SP-49 (cell line): ENCODE measurements around the genes RNF227 and SPDYE4.

DNA sequence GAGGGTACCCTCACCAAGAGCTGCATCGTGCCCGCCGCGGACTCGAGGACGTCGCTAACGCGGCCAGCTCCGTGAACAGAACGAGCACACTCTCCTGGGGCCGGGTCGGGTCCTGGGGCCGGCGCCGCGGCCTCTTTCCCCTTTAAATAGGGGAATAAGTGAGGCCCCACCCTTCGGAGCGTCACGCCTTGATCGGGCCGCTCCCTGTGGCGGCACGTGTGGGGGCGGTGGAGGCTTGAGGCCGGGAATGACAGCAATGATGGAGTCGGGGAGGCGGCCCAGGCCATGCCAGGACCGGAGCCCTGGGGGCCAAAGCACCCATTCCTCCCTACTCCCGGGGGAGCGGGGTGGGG, at the start of gene RNF227:
Gene RNF227 (minus strand): TSS at position 120 of the 353 bp plus-strand sequence.
- PRO-cap, result no peak

GRCh38 chr17:7929313-7929695, 352 bp downstream of the KCNAB3 start:
- PRO-cap, result no peak

DNA sequence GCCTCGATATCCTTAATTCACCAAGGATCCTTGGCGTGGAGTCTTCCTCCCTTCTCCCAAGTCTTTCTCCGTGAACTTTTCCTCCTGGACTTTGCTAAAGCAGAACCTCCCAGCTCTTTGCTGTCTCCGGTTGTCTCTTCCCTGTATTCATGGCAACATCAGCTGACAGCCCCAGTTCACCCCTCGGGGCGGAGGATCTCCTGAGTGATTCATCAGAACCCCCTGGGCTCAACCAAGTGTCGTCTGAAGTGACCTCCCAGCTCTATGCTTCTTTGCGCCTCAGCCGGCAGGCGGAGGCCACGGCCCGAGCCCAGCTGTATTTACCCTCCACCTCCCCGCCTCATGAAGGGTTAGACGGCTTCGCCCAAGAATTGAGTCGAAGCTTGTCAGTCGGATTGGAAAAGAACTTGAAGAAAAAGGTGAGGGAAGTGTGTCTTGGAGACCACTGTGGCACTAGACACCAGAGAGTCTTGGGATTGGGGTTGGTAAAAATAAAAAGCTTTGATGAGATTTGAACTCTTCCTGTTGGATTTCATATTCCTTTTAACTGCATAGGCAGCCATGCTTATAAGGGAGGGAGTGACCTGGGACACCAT, 1.0 kb downstream of the CNTROB start:
- PRO-cap, result no peak

GRCh38 chr17:8016663-8016998, 14.2 kb downstream of the GUCY2D start:
- PRO-cap, result unidirectional peak, minus-strand start at chr17:8016817

DNA sequence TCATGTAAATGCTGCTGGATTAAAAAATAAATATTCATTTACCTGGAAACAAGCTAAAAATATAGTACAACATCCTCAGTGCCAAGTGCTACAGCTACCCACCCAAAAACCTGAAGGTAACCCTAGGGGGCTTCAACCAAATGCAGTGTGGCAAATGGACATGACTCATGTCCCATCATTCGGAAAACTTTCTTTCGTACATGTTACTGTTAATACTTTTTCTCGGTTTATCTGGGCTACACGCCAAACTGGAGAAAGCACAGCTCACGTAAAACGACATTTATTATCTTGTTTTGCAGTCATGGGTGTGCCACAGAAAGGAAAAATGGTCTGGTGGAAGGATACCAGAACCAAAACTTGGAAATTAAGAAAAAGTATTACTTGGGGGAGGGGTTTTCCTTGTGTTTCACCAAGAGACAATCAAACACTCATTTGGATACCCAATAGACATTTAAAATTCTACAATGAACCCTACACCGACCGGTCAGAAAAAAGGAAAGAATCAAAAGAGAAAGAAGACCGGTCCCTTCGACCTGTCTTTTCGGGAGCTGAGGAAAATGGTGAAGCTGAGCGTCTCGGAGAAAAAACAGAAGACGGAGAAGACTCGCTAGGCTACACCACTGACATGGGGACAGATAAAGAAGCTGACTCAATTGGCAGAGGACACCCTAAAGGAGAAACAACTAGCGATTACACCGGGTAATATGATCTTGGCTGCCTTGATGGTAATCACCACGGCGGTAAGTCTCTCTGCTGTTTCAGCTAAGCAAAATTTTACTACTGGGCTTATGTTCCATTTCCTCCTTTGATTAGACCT, 23.7 kb downstream of the ALOX15B start:
- PRO-cap, result no peak

DNA sequence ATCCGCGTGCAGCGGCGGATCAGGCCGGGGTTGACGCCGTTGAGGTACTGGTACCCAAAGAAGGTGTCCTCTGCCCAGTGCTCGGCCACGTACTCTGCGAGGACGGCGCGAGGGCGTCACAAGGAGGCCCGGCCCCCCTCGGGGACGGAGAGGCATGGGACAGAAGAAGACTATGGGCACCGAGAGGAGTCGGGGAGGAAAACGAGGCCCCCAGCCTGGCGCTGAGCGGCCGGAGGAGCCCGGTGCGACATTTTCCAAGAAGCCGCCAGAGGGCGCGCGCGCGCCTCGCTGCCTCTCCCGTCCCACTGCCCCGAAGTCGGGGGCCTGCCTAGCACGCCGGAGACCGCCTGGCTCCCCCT, 7.7 kb downstream of the ALOX12B start:
- PRO-cap, result no peak

GRCh38 chr17:8121443-8122343, 2.2 kb downstream of the HES7 start:
- PRO-cap, result no peak

DNA sequence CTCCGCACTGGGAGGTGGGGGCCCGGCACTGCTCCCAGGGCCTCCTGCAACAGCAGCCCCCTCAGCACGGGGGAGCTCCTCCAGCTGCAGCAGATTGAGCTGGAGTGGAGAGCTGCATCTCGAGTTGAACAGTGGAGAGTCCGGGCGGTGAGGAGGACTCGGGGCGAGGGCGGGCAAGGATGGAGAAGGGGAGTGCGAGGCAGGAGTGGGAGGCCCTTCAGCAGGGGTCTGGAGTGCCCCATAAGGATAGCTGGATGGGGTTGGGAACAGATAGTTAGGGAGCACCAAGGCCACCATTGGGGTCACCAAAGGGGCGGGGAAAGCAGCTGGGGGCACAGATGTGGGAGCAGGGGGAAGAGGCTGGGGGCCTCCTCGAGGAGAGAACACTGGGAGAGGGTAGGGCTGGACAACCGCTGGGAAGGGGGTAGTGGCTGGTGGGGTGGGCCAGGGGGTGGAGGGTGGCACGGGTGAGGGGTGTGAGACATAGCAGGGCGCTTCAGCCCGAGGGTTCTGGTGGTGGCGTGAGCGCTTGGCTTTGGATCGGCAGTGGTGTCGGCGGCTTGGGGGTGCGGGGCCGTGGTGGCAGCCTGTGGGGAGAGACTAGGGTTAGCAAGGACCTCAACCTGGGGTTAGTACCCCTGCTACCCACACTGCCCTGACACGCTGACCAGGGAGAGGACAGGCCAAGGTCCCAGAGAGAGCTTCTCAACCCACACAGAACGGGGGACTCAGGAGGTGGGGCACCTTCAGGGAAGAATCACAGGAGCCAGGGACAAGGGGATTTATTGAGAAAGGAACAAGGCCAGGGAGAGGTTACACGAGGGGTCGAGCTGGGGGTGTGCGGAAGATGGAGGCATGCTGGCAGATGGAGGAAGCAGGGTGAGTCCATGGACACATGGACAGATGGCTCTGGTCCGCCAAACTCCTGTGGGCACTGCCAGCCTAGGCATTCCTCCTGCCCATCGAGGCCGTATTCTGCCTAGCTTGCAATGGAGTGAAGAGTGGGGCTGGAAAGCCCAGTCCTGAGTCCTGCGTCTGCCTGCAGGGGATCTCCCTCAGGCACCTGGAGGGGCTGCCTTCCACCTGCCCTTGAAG, 8.6 kb downstream of the PER1 start:
- PRO-cap, result no peak

GRCh38 chr17:8220115-8220440, 9.7 kb upstream of the AURKB start:
- PRO-cap, result no peak

DNA sequence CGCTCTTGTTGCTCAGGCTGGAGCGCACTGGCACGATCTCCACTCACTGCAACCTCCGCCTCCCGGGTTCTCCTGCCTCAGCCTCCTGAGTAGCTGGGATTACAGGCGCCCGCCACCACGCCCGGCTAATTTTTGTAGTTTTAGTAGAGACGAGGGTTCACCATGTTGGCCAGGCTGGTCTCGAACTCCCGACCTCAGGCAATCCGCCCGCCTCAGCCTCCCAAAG, 1.1 kb upstream of the RPL26 start:
- PRO-cap, result no peak

GRCh38 chr17:8426083-8426579, 9.6 kb upstream of the NDEL1 start:
- PRO-cap, result no peak

DNA sequence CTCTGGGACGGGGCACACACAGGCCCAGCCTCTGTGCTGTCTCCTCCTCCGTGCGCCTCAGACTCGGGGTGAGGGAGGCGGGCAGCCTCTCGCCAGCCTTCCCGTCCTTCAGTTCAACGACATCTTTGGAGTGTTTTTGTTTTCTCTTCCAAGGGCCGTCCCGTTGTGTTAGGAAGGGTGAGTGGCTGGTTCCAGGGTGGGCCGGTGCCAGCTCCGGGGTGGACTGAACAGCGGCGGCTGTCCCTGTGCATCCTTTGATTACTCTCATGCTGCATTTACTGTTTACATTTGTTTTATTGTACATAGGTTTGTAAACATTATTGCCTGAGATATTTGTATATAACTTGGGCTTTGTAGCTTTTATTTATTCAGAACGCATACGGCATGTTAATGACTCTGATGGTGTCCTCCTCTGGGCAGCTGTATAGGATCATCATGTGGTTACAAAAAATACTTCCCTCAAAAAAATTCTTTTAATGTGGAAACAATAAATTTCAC, 32.0 kb downstream of the NDEL1 start:
- PRO-cap, result no peak

DNA sequence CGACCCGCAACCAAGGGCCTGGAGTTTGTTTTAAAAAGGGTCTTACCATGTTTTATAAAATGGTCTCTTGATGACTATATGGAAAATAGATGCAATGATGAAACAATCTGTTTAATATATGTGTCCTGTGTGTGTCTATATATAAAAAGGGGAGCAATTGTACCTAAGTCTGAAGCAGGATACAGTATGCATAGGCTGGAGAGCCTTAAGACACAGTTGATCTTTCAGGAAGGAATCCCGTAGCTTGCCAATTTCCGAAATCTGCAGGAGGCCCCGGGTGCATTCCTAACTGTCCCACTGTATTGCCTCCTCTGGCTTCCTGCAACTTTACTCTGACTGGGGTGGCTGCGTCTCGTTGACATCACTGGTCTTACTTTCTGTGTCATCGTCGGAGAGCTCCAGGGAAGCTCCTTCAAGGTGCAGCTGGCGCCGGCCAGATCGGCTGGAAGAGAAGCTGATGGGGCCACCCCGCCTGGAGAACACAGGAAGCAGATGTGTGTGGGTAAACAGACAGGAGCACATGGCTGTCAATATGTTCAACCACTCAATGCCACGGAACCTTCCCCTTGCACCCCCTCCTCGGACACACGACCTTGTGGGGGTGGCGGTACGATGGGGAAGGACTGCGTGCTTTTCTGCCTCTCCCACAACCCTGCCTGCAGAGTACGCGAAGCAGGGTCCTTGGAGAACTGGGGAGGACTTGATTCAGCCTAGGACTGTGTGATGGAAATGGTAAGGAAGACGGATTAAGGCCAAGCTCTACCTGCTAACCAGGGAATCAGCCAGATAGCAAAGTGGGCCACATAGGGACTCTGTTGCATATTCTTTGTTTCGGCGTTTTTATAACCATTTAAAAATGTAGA, 40.0 kb downstream of the NDEL1 start:
- PRO-cap, result no peak

DNA sequence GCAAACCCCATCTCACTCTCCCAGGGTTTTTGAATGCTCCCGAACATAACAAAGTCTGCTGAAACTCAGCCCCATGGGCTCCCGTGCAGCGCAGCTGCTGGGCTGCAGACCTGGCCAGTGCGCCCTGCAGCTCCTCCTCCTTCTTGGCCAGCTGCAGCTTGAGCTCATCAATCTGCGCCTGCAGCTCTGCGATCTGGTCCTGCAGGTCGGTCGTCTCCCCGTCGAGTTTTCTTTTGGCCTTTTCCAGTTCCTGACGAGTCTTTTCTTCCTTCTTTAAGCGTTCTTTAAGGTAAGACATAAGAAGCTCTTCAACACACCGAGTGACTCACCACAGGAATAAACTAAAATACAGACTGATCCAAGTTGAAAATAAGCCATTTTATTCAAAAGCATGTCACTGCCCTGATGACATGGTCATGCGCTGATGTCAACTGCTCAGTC, 70.5 kb downstream of the NDEL1 start:
- PRO-cap, result no peak

DNA sequence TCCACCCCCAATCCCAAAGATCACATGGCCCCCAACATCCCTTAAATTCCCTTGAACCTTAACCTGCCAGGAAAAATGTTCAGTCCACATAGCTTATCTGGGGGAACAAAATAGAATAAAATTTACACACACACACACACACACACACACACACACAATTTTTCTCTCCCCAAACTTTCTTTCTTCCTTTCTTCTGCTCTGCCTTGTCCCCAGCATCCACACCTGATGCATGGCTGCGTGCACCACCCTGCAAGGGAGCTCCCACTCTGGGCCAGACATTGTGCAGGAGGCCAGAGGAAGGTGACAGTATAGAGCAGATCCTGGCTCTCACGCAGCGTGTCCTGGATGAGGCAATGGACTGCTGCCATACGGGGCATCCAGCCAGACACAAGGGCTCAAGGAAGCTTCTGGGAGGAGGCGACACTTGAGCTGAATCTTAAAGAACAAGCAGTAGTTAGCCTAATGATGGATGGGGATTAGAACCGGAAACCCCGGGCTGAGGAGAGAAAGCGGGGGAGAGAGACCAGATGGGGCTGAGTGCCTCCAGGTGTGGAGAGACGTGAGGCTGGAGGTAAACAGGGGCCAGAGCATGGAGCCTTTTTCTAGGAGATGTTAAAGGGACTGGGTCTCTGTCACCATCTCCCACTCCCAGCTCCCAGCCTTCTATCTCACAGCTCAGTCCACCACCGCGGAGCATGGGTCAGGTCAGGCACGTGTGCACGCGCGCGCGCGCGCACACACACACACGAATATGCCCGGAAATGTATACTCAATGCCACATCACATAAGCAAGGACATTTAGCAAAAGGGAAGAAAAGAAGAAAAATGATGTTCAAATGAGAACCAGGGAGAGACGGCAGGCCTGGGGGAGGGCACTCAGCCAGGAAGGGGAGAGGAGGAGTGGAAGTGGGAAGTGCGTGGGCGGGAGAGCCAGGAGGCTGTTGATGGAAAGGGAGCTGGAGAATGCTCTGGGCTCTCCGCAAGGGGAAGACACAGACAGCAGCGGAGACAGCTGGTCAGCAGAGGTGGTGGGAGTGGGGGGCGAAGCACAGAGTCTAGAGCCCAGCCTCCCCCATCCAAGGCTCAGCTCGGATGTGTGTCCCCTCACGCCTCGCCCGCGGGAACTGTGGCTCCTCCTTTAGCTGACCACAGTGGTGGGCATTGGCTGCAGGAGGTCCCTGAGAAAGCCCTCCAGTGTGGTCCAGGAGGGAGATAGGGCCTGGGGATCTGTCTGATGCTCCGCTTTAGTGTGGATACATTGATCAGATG, 46.3 kb downstream of the CCDC42 start:
- PRO-cap, result no peak

DNA sequence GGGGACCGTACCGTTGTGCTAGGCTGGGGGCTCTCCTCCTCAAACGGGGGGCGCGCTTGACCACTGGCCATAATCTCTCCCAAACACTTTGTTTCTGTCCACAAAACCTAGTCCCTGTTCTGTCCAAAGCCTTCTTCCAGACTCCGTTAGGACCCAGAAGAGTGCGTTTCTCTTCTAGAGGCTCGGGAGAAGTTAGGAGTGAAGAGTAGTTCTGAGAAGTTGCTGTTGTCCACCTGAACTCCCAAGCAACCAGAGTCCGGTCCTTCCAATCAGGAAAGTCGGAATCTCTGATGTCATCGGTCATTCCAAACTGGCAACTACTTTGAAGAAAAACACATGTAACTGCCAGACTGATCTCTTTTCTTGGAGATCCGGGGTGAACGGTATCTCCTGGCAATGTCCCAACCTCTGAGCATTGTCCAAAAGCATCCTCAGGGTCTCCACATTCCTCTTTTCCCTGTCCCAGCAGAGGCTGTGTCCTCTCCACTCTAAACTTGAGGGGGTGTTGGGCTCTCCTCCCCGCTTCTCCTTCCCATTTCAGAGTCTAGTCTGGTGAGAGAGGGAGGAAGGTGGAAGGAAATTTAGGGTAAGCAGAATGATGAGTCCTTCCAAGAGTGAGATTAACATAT, at the start of gene SPDYE4:
Gene SPDYE4 (minus strand): TSS at position 235 of the 629 bp plus-strand sequence.
- PRO-cap, result no peak

GRCh38 chr17:8942039-8942633, 23.4 kb downstream of the PIK3R5 start:
- PRO-cap, result no peak

DNA sequence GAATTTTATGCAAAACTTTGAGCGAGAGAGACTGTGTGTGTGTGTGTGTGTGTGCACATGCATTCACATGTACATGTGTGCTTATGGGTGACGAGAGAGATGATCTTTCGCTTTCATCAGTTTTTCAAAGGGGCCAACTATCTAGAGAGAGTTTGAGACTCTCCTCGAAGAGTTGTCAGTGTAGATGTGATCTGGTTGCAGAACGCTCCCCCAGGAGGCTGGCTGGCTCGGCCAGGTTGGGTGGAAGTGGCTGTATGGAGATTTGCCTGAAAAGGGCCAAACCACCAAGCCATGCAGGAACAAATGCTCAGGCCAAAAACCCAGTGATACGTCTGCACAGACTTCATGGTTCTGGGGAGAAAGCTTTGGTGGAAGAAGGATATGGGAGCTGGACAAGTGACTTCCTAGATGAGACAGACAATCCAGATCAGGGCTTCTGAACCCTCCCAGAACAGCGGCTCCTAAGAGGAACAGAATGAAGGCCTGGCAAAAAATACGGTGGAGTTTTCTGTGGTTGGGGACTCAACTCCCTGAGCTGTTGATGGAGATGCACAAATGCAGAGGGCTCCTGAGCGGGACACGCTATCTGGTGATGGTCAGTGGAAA, 6.0 kb downstream of the PIK3R5 start:
- PRO-cap, result no peak

DNA sequence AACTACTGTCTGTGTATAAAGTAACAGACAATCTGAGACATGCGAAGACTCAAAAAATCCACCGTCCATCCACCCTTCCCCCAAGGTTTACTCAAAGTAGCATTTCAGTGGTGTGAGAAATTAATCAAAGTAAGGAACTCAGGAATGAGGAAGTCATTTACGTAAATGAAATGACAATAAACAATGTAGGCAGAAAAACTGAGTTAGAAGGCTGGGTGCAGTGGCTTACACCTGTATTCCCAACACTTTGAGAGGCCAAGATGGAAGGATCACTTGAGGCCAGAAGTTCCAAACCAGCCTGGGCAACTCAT, 19.7 kb upstream of the NTN1 start:
- PRO-cap, result no peak

DNA sequence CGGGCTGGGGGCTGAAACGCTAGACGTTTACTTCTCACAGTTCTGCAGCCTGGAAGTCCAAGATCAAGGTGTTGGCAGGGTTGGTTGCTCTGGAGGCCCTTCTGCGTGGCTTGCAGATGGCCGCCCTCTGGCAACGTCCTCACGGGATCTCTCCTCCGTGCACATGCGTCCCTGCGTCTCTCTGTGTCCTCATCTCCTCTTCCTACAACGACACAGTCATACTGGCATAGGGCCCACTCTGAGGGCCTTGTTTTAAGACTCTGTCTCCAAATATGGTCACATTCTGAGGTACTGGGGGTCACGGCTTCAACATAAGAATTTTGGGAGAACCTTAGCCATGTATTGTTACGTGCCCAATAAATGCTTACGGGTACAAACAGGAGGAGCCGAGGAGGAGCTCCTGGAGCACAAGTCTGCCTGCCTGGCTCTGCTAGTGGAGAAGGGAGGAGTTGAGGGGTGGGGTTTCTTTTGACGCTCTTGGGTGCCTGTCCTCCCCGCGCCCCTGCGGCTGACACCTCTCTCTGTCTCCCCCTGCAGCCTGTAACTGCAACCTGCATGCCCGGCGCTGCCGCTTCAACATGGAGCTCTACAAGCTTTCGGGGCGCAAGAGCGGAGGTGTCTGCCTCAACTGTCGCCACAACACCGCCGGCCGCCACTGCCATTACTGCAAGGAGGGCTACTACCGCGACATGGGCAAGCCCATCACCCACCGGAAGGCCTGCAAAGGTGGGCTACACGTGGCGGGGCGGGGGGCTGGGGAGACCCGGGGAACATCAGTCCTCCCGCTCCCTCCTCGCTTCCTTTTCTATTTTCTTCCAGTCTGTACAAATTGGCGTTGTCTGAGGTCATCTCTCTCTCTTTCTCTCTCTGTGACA, 141.2 kb downstream of the NTN1 start:
- PRO-cap, result no peak